ENCODE data around the genes KLHDC8B, BSN and HYAL2.

- PRO-cap: no peak
- RAMPAGE, long total RNA: no peak
Measured at GRCh38 chr3:49063150-49063632, 30.7 kb downstream of the QRICH1 start.

GRCh38 chr3:49170690-49171850 lies at the start of gene KLHDC8B:
Gene KLHDC8B, plus strand, starts transcription at chr3:49171598.
- PRO-cap: bidirectional peak, plus-strand start at chr3:49171215, minus-strand start at chr3:49171122; bidirectional peak, plus-strand start at chr3:49171621, minus-strand start at chr3:49171491
- RAMPAGE, long total RNA: no peak

DNA sequence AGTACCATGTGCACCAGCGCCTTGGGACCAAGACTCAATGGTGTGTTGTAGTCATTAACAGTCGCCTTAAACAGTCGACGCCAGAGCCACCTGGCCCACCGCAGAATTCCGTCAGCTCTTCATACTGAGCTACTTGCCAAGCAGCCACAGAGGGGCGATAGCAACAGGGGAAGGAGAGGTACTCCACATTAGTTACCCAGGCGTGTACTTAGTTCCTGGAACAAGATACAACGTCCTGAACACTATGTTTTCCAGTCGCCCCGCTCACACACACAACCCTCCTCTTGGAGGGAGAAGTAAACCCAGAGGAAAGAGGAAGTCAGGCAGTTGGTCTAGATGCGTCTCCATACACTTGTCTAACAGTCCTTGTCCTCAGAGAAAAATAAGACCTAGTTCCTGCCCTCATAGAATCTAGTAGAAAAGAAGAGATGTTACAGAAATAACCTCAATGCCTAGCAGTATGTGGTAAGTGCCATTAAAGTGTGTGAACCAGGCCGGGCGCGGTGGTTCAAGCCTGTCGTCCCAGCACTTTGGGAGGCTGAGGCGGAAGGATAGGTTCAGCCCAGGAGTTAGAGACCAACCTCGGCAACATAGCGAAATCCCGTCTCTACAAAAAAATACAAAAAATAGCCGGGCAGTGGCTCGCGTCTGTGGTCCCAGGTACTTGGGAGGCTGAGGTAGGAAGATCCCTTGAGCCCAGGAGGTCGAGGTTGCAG lies 887 bp upstream of the USP4 start:
- PRO-cap: bidirectional peak, plus-strand start outside the sequence, minus-strand start at position 39 of the sequence
- RAMPAGE, long total RNA: no peak

GRCh38 chr3:49352244-49352884 lies 5.8 kb downstream of the GPX1 start:
- PRO-cap: no peak
- RAMPAGE, long total RNA: no peak

- PRO-cap: no peak
- RAMPAGE, long total RNA: no peak
Measured at GRCh38 chr3:49368186-49368696, 10.1 kb upstream of the GPX1 start.

- PRO-cap: no peak
- RAMPAGE, long total RNA: no peak
Measured at GRCh38 chr3:49397351-49398000, 14.3 kb downstream of the RHOA start.

GRCh38 chr3:49498074-49498286 lies 27.9 kb downstream of the DAG1 start:
- PRO-cap: no peak
- RAMPAGE, long total RNA: no peak

- PRO-cap: bidirectional peak, plus-strand start at chr3:49554481, minus-strand start at chr3:49554330
- RAMPAGE, long total RNA: no peak
Measured at GRCh38 chr3:49553758-49554683, at the start of gene BSN. Gene BSN, plus strand, starts transcription at chr3:49554477.

DNA sequence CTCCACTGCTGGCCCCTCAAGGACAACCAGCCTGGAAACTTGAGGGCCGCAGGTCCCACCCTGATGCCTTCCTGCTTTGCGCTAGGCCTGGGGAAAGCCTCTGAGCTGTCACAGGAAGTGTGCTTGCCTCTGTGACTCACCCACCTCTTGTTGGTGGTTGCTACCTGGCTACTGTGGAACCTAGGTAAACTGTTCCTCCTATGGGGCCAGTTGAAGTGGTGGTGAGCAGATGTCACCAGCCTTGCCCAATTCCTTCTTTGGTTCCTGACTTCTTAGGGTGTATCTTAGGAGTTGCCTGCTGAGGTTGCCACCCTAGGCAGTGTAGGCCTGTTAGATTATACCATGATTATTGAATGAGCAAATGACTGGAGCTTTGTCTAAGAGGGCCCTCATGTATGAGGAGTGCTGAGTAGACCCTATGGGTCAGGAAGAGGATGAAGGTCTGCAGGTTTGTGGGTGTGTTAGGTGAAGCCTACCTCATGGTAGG lies 48.9 kb downstream of the BSN start:
- PRO-cap: no peak
- RAMPAGE, long total RNA: no peak

- PRO-cap: no peak
- RAMPAGE, long total RNA: no peak
Measured at GRCh38 chr3:49791445-49791925, 5.1 kb upstream of the IP6K1 start.

- PRO-cap: no peak
- RAMPAGE, long total RNA: no peak
Measured at GRCh38 chr3:49902959-49903689, 549 bp downstream of the MST1R start.

DNA sequence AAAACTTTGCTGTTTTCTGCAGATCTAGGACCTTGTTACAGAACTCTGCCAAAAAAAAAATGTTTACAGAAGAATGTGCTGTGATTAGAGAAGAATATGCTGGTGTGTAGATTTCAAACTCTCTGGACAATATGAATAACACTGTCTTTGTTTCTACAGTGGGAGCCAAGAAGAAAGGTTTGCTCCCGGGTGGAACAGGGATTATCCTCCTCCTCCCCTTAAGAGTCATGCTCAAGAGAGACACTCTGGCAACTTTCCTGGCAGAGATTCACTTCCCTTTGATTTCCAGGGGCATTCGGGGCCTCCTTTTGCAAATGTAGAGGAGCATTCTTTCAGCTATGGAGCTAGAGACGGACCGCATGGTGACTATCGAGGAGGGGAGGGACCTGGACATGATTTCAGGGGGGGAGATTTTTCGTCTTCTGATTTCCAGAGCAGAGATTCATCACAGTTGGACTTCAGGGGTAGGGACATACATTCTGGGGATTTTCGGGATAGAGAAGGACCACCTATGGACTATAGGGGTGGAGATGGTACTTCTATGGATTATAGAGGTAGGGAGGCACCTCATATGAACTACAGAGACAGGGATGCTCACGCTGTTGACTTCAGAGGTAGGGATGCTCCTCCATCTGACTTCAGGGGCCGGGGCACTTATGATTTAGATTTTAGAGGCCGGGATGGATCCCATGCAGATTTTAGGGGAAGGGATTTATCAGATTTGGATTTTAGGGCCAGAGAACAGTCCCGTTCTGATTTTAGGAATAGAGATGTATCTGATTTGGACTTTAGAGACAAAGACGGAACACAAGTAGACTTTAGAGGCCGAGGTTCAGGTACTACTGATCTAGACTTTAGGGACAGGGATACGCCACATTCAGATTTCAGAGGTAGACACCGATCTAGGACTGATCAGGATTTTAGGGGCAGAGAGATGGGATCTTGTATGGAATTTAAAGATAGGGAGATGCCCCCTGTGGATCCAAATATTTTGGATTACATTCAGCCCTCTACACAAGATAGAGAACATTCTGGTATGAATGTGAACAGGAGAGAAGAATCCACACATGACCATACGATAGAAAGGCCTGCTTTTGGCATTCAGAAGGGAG lies 27.7 kb downstream of the RBM6 start:
- PRO-cap: no peak
- RAMPAGE, long total RNA: no peak

- PRO-cap: no peak
- RAMPAGE, long total RNA: no peak
Measured at GRCh38 chr3:50029777-50030245, 58.9 kb upstream of the RBM5 start.

GRCh38 chr3:50127954-50128544 lies 27.1 kb upstream of the SEMA3F start:
- PRO-cap: no peak
- RAMPAGE, long total RNA: no peak

DNA sequence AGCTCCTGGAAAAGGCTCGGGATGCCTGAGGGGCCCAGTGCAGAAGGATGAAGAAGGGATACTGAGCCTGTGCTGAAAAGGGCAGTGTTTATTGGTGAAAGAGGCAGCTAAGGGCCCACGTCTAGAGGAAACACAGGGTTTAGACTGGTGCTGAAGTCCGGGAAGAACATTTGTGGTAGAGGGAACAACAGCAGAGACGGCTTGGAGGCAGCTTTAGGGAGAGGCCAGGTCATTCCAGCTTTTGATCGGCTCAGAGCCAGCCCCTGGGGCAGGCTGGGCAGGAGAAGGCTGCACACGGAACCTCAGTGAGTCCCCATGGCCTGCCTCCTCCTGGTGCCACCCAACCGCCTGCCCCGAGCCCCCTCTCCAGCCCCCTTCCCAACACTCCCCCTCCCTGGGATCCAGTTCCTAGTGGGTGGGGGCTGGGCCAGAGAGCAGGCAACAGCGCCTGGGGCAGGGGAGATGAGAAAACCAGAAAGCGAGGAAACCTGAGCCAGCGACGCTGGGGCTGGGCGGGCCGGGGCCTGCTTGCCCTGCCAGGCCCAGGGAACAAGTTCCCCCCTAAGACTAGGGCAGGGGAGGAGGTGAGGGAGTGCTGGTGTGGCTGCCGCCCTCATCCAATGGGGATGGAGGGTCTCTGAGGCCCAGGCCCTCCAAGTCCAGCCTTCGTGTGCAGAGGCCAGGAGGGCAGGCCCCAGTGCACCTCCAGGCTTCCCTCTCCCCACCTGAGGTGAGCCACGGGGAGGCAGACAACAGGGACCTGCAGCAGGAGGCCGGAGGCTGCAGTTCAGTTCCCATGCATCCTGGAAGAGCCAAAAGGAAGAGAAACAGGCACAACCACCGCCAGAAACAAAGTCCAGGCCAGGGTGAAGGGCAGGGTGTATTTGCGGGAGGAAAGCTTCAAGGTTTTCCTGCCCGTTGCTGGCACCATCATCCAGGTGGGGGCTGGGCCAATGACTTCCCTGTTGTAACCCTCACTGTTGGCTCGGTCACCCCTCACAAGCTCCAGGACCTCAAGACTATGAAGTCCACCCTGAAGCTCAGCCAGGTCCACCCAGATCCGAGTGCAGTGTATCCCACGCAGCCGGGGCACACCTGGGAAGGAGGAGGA lies 4.1 kb upstream of the SEMA3F start:
- PRO-cap: no peak
- RAMPAGE, long total RNA: no peak

DNA sequence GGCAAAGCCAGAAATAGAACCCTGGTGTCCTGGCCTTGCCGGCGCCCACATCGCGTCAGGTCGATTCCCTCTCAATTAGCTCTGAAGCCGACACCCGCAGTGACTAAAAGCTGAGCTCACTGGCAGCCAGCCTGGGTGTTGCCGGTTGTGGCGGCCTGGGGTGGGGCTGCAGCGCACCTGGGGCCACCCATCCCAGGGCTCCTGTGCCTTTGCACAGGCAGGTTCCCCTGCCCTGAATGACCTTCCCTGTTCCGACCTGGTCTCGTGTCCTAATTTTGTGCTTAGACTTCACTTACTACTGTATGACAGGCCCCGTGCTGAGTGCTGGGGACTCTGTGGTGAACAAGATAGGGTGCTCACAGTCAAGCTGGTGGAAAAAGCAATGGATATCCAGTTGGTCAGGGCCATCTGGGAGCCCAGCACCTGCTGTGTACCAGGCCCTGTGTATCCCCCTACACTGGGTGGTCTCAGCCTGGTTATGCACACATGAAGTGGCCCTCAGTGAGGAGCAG lies 6.3 kb downstream of the SEMA3F start:
- PRO-cap: no peak
- RAMPAGE, long total RNA: no peak

DNA sequence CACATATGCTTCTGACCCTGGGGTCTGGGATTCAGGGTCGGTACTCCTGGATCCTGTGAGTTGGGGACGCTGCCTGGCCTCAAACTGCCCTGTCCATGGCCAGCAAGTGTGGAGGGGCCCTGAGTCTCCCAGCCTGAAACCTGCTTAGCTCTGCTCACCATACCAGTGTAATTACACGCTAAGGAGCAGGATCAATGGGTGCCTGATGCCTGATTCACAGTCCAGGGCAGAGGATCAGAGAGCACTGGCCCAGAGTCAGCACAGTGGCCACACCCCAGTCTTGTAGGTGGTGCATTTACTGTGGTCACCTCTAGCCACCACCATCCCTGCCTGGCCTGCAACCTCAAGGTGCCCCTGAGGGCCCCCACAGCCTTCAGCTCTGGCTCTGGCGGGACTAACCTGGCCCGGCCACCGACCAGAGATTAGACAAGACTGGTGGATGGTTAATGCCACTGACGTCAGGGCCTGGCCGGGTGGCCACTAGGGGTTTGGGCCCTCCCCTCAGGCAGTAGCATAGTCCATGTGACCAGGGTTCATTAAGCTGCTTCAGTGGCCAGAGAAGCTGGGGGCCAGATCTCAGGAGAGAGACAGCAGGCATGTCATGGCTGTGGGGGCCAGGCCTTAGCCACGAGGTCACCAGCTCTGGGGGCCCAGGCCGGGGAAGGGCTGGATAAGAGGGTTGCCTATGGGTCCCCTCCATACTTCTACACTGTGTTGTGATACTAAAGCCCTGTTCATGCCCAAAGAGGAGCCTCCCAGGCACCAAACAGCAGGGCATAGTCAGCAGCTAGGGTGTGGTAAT lies 3.3 kb upstream of the SLC38A3 start:
- PRO-cap: no peak
- RAMPAGE, long total RNA: no peak

- PRO-cap: bidirectional peak, plus-strand start at chr3:50245932, minus-strand start at chr3:50245630
- RAMPAGE, long total RNA: no peak
Measured at GRCh38 chr3:50245265-50245782, 9.3 kb downstream of the GNAI2 start.

DNA sequence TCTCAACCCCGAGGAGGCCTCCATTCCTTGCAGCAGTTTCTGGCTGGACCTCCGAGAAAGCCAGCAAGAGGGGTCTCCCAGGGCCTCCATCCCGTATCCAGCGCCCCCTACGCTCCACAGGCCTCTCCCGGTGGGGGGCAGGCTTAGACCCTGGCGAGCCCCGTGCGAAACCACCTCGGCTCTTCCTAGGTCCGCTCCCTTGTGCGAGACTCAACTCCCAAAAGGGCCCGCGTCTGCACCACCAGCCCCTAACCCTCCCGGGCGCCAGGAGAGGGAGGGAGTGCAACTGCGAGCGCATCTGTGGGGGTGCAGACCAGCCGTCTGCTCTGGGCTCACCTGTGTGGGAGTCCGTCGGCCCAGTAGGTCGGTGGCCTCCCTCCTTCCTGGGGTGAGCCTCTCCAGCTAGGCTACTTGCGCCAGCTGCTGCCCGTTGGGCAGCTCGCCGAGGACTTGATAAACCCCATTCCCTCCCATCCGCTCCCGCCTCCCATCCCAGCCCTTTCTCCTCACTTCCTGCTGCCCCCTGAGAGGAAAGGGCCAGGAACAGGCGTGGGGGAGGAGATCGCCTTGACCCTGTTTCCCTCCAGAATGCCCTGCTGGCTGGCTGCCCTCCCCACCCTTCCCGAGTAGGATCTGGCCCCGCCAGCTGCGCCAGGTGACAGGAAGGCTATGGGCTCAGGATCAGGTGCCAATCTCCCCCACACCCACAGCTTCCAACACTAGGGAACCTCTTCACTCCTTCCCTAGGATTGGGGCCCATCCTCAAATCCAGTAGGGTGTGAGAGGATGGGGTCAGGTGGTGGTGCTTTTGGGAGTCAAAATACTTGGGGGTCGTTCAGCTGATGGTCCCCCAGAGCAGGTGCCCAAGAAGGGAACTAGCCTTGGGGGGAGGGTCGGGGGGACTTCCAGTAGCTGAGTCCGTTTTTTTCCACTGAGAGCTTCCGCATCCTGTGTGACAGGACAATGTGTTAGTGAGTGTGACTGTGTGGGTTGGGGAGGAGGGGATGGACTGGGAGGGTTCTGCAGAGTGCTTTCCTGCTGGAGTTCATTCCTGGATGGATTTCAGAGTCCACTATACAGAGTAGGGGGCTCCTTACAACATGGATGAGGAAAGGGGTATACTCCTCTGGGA lies at the start of gene HYAL2:
Gene HYAL2, minus strand, starts transcription at position 429 of the 1,132 bp plus-strand sequence.
- PRO-cap: bidirectional peak, plus-strand start at position 509 of the sequence, minus-strand start at position 452 of the sequence; bidirectional peak, plus-strand start at position 577 of the sequence, minus-strand start at position 590 of the sequence
- RAMPAGE, long total RNA: no peak

DNA sequence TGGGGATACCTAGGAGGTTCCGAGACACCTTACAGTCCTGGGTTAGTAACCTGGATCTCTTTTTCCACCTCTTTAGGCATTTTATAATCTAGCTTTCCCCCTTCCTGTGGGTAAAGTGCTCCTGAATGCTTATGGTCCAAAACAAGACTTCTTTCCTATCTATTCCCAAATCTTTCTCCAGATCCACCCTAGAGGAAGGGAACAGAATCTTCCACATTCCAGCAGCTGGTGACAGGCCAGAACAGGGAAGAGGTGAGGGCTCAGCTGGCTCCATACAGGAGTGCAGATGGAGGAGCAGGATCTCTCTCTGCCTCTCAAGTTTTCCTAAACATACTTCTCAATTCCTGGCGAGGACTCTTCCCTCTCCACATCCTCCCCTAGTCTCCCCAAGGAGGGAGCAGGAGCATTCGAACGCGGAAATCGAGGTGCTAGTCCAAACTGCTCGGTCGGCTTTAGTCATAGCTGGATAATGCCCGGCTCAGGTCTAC lies 4.2 kb downstream of the RASSF1 start:
- PRO-cap: bidirectional peak, plus-strand start at position 406 of the sequence, minus-strand start at position 75 of the sequence
- RAMPAGE, long total RNA: no peak